ENCODE measurements around a stretch of chr11.

DNA sequence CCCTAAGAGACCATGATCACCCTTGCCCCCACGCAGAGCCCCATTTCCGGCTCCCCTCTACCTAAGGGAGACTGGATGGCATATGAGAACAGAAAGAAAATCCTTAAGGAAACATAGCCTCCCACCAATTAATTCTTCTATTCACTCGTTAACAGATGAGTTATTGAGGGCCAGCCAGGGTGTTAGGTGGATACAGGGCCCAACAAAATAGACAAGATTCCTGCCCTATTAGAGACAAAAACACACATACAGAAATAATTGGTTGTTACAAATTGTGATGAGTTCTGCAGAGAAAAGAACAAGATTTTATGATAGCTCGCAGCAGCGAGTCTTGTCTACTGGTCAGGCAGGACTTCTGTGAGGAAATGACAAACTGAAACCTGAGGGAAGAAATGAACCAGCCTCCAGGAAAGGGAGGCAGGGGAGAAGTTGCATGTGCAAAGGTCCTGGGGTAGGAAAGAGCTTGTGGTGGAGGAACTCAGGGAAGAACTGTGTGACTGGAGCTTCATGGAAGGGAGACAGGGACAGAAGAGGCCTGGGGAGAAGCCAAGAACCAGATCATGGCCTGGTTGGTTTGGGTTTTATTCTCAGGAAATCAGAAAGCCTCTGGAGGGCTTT lies 1.6 kb downstream of the KLC2 start:
- PRO-cap, result no peak

GRCh38 chr11:66283318-66283984 lies 5.5 kb downstream of the CNIH2 start:
- PRO-cap, result unidirectional peak, plus-strand start at chr11:66283682

DNA sequence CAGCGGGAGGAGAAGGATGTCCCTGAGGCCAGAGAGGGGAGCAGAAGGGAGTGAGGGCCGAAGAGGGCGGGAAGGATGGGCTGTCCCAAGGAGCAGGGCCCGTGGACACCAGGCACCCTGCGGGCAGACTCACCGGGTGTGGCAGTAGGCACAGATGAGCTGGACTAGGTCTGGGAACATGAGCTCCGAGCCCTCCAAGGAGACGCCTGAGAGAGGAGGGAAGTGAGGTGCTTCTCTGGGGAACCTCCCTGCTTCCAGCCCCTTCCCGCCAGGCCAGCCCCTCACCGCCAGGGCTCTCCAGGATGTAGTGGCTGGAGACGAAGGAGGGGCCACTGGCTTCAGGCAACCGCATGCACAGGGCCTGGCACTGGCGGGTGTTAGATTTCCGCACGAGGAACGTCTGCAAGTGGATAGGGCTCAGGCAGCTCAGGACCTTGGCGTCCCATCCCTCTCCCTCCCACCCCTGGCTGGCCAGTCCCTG lies 717 bp downstream of the RIN1 start:
- PRO-cap, result no peak

- PRO-cap, result no peak
Measured at GRCh38 chr11:66689715-66690376, 12.2 kb upstream of the RBM4B start.

DNA sequence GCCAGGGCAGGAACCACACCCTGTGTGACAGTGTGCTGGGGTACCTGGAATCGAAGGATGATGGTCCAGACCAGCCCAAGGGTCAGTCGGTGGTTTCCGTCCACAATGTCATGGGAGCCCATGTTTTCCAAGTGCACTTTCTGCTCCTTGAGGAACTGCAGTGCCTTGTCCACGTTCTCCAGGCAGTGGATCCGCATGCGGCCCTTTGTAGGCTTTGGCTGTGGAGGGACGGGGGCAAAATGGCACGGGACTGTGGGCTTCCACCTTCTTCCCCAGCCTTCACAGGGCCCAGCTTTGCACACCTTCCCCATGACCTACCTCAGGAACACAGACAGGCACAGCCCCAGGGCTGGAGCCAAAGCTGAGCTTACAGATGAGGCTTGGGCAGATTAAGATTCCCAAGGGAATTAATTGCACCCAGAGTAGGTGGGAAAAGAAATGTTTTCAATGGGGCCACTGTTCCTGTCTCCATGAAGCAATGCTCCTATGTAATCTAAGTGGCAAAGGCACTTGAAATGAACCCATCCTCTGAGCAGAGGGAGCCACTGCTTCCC lies 13.8 kb downstream of the SPTBN2 start:
- PRO-cap, result no peak

DNA sequence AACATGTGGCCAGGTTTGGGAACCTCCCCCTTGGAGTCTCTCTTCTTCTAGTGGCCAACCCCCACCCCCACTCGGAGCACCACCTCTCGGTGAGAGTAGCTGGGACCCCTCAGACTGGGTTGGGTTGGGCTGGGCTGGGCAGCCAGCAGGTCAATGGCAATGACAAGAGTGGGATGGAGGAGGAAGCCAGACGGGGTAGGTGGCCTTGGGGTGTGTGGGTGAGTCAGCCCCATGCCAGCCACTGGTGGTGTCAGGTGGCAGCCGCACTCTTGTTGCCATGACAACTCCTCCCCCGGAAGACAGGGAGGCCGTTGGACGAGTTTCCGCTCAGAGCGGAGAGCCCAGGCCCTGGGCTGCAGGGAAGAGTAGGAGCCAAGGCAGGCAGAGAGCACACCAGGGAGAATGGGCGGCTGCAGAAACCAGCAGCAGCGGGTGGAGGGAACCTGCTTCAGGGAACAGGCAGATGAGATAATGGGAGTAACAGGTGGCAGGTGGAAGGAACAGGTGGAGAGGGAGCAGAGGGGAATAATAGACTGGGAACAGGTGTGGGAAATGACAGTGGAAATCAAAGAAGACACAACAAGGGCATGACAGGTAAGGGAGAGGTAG lies 8.8 kb downstream of the SPTBN2 start:
- PRO-cap, result unidirectional peak, plus-strand start at position 368 of the sequence

- PRO-cap, result no peak
Measured at GRCh38 chr11:66800930-66801649, 42.2 kb upstream of the RCE1 start.

DNA sequence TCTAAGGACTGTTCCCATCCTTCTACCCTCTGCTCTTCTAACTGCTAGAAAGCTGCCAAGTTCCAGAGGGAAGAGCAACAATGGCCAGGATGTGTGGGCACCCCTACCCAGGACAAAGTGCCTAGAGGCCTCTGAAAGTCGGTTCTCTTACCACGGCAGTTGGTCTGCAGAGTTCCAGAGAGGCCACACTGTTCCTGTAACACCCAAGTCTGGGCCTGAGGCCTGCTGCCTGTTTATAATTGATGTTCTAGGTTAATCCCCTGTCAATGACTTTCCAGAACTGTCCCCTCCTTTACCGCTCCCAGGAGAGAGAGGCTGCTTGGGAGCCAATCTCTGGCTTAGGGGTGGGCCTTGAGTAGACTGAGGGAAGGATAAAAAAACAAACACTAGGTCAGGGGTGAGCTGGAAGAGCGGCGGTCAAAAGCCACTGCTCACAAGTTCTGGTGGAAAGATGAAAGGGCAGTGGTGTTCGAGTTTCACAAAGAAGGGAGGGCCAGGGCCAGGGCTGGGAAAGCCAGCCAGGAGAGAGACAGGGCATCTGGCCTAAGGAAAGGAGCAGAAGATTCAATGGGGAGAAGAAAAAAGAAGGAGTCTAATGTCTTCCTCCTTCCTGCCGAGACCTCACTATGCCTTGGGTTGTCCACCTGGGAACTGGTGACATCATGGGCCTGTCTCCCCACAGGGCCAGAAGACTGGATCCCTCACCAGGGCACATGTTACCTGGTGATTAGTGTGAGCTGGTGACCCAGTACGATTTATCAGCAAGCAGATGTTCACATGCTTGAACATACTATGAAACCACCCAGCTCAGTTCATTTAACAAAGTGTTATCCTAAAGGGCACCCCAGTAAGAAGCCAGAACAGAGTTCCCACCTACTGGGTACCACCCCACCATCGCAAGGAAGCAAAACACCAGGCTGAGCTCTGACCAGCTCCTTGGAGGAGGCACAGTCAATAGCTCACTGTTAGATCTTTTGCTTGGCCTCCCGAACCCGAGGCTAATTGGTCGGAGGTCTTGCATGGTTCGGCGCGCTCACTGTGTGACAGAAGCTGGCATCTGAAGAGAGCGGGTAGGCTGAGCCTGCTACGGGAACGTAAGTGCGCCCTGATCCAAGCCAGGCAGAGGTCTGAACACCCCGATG lies 50.1 kb downstream of the PC start:
- PRO-cap, result no peak

DNA sequence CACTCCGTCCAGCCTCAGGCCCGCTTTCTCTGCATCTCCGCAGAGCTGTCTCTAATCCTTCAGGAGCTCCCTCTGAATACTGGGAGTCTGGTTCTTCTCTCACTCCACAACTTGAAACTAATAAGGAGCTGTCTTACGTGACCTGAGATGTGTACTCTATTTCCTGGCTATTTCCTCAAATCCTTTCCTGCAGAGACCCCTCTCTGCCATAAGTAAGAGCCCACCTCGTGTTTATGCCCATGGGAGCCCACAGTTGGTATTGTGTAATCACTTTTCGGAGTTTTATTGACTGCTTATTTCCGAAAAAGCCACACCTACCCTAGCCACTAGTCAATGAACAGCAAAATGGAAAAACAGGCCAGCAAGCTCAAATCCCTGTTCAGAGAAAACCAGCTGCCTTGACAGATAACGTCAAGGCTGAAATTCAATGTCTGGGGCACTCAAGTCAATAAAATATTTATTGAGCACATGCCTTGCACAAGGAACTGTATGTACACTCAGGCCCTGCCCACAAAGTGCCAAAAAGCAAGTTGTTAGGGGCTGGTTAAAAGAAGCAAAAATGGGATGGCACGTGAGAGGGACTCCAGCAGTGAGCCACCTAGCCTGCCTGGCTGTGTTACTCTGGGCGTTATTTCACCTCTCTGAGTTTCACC lies 4.8 kb downstream of the PC start:
- PRO-cap, result no peak

GRCh38 chr11:66989347-66989932 lies 14.3 kb downstream of the C11orf86 start:
- PRO-cap, result no peak

DNA sequence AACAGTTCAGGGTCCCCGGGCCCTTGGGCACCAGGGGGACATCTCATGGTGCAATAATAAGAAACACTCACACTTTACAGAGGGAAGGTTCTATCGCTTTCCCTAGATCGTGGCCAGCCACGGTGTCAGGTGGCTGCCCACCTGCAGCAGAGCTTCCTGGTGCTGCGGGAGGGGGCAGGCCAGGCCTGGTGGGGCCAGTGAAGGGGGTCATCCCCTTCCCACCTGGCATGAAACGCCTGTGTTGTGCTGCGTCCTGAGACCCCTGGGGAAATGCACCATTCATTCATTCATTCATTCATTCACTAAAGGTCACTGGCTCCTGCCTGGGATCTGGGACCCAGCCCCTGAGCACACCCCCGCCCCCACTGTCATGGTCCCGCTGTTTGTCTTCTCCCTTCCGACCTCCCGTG lies 392 bp upstream of the RHOD start:
- PRO-cap, result no peak

- PRO-cap, result no peak
Measured at GRCh38 chr11:67077241-67077747, 20.6 kb downstream of the RHOD start.

DNA sequence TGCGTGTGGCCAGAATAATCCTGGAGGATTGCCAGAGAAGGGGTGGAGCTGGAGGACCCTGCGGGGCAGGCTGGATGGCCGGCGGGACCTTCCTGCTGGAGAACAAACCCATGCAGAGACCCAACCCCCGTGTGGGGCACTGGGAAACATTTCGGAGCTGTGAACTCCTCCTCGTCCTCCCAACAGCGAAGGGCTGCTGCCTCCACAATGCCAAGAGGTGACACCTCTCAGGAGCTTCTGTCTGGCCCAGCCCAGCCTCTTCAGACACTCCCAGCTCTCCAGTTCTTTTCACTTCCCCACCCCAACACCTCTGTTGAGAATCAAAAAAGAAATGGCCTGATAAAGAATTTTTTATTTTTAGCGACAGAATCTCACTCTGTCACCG lies 25.5 kb downstream of the RHOD start:
- PRO-cap, result no peak

- PRO-cap, result no peak
Measured at GRCh38 chr11:67139896-67140251, 20.8 kb downstream of the KDM2A start.

DNA sequence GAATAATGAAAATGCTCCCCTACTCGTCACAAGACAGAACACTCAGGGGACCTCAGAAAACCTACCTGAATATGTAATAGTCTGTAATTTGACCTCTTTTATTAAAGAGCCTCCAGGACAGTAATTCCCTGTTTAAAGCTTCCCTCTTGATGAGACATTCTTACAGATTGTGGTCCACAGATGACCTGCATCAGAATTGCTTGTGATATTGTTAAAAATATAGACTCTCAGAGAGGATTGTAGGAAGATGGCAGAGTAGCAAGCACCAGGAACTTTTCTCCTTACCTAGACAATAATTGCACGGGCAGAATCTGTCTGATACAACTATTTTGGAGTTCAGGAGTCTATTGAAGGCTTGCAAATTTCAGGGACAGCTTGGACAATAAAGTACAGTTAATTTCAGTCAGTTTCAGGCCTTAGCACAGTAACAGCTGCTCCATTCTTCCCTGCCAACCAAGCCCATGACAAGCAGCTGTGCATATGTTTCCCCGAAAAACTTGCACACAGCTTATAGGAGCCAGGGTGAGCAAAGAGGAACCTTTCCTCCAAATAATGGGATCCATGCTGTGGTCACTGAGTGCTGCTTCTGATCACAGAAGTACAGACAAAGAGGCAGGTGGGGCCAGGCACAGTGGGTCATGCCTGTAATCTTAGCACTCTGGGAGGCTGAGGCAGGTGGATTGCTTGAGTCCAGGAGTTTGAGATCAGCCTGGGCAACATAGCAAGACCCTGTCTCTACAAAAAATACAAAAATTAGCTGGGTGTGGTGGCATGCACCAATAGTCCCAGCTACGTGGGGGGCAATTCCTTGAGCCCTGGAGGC lies 64.4 kb downstream of the KDM2A start:
- PRO-cap, result no peak

- PRO-cap, result no peak
Measured at GRCh38 chr11:67228190-67228829, 38.0 kb upstream of the GRK2 start.

- PRO-cap, result no peak
Measured at GRCh38 chr11:67249856-67251110, 16.0 kb upstream of the GRK2 start.

DNA sequence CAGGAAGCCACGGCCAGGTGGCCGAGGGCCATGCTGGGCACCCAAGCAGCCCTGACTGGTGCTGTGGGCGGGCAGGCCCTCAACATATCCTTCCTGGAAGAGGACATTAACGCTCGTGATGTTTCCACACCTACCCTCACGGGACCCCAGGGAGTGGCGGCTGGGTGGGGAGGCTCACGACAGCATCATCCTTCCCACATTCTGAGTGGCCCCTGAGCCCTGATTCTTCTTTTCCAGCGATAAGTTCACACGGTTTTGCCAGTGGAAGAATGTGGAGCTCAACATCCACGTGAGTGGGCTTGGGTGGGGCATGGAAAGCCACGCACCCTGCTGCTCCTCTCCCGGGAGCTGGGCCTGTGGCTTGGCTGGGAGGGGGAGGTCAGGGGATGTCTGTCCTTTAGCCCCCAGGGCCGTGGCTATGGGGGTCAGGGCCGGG lies 8.6 kb upstream of the ANKRD13D start:
- PRO-cap, result no peak

DNA sequence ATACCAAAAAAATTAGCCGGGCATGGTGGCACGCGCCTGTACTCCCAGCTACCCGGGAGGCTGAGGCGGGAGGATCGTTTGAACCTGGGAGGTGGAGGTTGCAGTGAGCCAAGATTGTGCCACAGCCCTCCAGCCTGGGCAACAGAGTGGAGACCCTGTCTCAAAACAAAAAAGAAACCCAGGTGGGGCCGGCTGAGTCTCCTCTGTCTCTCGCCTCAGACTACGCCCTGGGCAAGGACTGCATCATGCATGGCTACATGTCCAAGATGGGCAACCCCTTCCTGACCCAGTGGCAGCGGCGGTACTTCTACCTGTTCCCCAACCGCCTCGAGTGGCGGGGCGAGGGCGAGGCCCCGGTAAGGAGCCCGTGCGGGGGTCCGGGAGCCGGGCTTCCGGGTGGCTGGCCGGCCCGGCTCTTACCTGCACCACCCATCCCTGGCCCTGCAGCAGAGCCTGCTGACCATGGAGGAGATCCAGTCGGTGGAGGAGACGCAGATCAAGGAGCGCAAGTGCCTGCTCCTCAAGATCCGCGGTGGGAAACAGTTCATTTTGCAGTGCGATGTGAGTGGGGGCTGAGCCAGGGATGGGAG lies 4.4 kb upstream of the ANKRD13D start:
- PRO-cap, result no peak

GRCh38 chr11:67353639-67354203 lies 375 bp upstream of the POLD4 start:
- PRO-cap, result bidirectional peak, plus-strand start at chr11:67353725, minus-strand start at chr11:67353534